ENCODE measurements around a stretch of chr20.

DNA sequence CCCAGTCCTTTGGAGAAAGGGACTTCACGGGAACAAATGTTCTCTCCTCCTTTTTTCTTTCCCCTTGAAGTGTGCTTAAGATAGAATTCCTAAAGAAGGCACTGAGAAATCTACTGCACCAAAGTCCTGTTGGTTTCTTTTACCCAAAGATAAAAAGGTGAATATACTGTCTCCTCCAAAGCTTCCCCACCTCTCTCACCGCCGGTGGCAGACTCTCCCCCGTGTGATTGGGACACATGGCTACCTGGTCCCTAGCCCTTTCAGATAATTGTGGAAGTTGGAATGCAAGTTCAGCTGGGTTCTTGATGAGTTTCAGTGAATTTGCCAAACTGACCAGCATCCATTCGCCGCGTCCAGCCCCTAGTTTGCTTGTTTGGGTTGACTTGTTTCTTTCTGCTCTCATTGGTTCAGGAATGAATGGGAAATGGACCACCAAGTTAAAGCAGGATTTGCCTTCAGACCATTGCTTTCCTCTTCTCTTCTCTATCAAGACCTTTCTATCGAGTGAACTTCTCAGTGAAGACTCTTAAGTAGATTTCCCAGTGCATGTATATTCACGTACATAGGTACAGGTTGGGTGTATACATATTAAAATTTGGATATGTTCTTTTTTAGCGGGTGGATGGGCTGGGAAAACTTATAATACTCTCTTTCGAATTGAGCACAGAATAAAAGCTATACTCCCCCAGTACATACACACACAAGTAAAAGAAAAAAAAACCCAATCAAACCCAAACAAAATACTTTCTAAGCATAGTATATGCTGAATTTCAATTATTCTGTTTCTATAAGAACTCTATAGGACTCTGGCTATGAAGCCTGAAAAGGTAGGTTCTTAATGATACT lies 91.7 kb upstream of the ZNFX1 start:
- PRO-cap, 2 experiments = no peak in any of the 2 experiments

DNA sequence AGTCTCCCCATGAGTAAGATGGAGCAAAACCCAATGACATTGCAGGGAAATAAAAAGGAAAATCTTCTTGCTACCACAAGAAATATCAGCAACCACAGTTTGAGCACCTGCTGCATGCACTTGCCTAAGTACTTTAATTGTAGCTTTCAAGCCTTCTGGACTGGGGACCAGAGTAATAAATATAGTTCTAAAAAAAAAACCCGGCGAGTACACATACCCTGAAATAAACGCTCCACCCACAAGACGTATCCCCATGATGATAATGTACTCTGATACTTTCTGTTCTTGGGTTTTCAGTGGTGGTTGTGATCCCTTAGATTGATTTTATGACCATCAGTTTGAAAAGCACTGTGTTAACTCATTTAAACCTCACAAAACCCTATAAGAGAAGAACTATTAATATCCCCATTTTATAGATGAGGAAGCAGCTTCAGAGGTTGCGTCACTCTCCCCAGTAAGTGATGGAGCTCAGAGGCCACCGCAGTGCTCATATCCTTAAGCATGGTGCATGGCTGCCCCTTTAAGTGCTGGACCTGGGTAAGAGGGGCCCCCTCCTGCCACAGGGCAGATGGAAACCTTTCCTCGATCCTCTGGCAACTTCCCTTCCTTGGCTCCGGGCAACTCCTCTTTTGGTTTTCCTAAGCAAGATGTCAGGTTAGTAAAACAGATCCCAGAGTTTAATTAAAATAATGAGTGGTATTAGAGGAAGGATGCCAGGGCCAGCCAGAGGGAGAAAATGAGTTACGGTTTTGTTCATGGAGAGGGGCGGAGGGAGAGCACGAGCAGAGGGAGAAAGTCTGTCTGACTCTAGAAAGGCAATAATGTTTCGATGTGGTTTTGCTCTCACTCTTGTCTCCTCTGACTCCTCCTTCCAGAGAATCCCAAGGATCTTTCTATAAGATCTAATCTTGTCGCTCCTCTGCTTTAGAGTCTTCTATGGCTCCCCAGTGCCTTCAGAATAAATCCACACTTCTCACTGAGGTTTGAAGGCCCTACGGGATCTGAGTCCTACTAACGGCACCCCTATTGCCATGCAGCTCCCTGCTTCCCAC lies 67.2 kb downstream of the KCNB1 start:
- PRO-cap, 2 experiments = no peak in any of the 2 experiments

DNA sequence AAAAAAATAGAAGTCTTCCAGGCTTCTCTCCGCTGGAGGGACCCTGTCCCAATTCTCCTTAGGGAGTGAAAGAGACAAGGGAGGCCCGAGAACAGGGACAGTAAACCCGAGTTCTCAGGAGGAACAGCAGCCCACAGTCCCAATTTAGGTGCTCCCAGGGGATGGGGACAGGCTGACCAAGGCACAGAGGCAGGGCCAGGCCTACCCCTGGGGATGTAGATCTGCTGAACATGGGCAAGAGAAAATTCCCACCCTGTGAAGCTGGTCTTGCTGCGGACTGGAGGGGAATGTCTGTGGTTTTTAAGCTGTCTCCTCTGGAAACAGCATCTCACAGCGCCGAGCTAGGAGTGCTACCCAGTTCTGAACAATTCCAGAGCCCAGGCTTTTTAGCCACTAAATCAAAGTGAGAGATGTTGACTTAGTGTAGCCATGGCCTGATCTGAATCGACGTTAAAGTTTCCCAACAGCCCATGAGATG lies 63.8 kb downstream of the KCNB1 start:
- PRO-cap, 2 experiments = no peak in any of the 2 experiments

DNA sequence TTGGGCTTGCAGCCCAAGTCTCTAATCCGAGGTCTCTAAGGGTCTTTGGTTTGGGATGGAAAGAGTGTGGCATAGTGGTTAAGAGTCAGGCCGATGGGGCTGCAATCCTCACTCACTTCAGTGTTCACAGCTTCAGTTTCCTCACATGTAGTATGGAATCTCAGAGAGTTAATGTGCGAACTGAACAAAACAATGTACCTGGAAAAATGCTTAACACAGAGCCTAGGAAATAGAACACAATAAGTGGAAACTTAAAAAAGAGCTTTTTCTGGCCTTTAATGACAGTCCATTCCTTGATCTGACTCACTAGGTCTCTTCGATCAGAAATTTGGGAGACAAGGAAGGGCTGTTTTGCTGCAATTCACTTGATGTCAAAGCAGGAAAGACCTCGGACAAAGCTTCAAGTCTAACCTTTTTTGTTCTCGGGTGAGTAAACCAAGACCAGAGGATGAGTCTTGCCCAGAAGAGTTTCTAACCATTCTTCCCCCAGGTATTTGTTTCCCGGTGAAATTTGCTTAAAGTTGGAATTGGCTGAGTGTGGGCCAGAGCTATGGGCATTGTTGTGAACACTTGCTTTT lies 56.0 kb downstream of the KCNB1 start:
- PRO-cap, 2 experiments = no peak in any of the 2 experiments

DNA sequence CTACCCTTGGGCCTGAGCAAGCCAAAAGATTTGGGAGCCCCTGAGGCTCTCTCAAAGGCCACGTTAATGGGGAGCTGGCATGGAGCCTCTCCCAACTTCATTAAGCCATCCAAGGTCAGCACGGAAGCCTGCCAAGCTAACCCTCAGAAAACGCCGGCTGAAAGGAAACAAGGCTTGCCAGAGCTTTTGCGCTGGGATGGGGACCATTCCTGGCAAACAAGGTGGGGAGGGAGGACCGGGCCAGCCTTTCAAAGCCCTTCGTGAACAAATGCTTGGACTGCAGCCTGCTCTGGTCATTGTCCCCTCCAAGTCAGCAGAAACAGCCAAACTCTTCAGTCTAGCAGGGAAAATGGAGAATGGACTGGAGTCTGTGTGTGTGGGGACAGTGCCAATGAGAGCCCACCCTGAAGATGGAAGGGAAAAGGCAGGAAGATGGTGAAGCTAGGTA lies 30.2 kb downstream of the KCNB1 start:
- PRO-cap, 2 experiments = no peak in any of the 2 experiments

- PRO-cap, 2 experiments = no peak in any of the 2 experiments
These were observed 940 bp upstream of the KCNB1 start for GRCh38 chr20:49483278-49483938.

GRCh38 chr20:49610682-49610968 lies 42.7 kb upstream of the PTGIS start:
- PRO-cap, 2 experiments = no peak in any of the 2 experiments

DNA sequence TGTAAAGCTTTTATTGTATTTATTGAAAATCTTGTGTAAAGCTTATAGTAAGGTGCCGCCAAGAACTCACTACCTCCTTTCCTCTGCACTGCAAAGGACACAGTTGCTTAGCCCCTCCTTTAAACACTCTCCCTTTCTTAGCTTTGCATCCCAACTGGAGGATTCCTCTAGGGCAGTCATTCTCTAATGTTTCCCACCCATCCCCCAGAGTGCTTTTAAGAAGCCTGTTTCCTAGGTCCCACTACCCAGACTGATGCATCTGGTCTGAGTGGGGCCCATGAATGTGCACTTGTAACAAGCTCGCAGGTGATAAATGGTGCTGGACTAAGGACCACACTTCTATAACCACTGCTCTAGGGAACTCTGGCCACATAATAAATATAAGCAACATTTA lies 55.2 kb downstream of the B4GALT5 start:
- PRO-cap, 2 experiments = no peak in any of the 2 experiments

DNA sequence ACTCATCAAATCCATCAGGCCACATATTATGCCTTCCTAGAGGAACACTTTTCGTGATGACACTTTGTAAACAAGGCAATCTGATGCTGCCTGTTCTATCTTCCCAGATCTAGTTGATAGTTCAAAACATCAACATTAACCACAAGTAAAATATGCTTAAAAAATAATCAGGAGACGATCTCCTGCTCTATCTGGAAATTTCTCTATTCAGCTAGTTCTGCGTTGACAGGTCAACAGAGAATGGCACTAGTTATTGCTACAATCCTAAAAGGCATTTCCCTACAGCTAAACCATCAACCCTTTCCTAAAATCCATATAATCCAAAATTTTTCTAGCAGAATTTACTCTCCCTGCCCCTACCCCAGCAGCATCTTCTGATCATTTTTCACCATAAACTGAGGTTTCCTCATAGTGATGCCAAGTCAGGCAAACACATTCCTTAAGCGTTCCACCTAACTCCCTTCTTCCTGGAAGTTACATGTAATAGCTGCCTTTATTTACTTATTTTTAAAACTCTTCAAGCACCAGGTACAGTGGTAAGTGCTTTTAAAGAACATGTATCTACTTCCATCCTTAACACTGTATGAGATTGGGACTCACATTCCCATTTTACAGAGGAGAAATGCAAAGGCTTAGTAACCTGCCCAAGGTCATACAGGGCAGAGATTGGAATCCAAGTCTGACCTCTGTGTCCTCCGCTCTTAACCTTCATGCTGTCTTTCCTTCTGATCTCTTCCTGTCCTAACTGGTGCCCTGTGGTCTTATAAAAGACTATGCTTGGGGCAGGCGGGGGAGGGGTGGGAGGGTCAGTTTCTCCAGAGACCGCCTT lies 1.8 kb downstream of the B4GALT5 start:
- PRO-cap, 2 experiments = no peak in any of the 2 experiments

DNA sequence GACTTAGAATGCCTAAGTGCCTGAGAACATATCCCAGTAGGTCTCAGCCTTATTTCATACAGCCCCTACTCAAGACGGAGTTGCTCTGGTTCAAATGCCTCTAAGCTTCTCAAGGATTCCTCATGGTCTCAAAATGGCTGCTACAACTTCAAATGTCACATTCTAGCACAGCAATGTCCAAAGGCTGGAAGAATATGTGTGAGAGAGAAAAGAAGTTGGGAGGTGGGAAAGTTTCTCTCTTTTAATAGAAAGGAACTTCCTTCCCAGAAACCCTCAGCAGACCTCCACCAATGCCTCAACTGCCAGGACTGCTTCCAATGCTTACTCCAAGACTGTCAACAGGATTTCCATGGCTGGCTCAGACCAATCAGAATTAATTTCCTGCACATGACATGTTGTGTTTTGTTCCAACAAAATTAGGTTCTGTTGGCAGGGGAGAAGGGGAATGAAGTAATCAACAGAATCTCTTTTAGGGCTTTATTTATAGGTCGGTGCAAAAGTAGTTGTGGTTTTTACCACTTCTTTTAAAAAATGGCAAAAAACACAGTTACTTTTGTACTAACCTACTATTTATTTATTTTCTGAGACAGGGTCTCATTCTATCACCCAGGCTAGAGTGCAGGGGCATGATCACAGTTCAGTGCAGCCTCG lies 46.4 kb upstream of the SLC9A8 start:
- PRO-cap, 2 experiments = no peak in any of the 2 experiments

- PRO-cap, 2 experiments = no peak in any of the 2 experiments
These were observed 44.2 kb upstream of the SLC9A8 start for GRCh38 chr20:49768138-49769033.

- PRO-cap, 2 experiments = no peak in any of the 2 experiments
These were observed 42.2 kb downstream of the SLC9A8 start for GRCh38 chr20:49854903-49855125.

- PRO-cap, 2 experiments = no peak in any of the 2 experiments
These were observed 16.2 kb downstream of the RNF114 start for GRCh38 chr20:49952202-49953075.

DNA sequence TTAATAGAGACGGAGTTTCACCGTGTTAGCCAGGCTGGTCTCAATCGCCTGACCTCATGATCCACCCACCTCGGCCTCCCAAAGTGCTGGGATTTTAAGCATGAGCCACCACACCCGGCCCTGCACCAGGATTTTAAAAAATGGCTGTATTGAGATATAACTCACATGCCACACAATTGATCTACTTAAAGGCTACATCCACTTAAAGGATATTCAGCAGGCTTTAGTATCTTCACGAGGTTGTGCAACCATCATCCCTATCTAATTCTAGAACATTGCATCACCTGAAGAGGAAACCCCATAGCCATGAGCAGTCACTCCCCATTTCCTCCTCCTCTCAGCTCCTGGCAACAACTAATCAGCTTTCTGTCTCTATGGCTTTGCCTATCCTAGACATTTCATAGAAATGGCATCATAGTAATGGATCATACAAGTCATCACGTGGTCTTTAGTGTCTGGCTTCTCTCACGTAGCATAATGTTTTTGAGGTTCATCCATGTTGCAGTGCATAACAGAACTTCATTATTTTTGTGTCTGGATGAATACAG lies 20.4 kb downstream of the SNAI1 start:
- PRO-cap, 2 experiments = no peak in any of the 2 experiments

DNA sequence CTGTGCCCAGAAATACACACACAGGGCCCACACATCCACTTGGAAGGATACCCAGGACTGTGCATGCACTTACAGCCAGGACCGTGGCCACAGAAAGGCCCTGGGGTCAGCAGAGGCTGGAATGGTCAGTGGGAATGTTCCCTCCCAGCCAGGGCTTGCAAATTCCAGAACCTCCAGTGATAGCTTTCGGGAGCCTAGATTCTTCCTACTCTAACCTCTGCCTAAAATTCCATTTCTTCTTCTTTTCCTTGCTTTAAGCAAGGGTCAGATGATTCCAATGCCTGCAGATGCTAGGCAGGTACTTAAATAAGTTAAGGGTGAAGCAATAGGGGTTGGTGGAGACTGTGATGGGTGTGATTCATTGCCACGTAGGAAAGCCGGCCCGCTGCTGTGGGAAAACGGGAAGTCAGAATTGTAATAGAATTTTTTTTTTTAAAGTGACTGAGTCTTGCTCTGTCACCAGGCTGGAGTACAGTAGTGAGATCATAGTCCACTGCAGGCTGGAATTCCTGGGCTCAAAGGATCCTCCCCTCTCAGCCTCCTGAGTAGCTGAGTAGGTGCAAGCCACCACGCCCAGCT lies 51.0 kb downstream of the SNAI1 start:
- PRO-cap, 2 experiments = no peak in any of the 2 experiments

- PRO-cap, 2 experiments = no peak in any of the 2 experiments
These were observed 62.1 kb downstream of the UBE2V1 start for GRCh38 chr20:50050750-50051257.

DNA sequence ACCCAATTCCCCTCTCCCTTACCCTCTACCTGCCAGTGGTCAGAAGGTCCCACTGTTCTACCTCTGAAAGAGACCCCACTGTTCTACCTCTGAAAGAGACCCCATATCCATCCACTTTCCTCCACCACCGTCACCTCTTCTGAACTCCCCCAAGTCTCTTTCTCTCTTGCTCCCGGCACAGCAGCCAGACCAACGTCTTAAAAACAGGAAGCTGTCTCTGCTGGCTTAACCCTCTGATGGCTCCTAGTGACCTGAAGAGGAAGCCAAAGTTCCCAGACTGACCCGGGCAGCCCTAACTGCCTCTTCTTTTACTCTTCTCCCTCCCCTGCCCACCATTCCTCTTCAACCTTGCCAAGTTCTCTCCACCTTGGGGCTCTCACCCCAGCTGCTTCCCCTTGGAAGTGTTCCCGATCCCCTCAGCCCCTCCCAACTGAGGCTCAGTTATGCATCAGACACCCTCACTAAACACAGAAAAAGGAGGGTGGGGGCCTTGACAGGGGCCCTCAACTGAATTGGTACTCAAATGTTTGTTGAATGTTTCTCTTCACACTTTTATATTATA lies 27.0 kb downstream of the UBE2V1 start:
- PRO-cap, 2 experiments = no peak in any of the 2 experiments

DNA sequence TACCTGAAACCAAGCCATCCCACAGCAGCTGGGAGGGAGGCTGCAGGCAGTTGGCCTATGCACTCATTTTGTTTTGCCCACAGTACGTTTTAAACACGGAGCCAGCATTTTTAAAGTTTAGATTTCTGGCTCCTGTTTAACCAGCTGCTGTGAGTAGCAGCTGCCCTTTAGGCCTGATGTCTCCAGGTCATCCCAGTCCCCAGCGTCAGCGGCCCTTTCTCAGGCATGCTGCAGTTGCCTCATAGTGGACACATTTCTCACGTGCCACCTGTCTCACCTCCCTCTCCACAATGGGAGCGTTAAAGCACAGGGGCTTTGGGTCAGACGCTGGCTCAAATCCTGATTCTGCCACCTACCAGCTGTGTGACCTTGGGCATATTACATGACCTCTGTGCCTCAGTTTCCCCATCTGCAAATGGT lies 8.1 kb upstream of the UBE2V1 start:
- PRO-cap, 2 experiments = no peak in any of the 2 experiments

GRCh38 chr20:50191186-50191483 lies 505 bp downstream of the CEBPB start:
- PRO-cap, 2 experiments = peak in 2 of 2 experiments; most common plus-strand start chr20:50191406 (in 2); most common minus-strand start chr20:50191263 (in 1)

GRCh38 chr20:50194444-50194891 lies 3.8 kb downstream of the CEBPB start:
- PRO-cap, 2 experiments = no peak in any of the 2 experiments

Data from Colon Carcinoma Metastatic in the Brain (tissue), 2 donors.